Gallbladder (tissue), 1 donor: ENCODE results near the genes POU5F2 and SLF1.

- PRO-cap, result no peak
These were observed 370.7 kb downstream of the ADGRV1 start for GRCh38 chr5:90928968-90929930.

GRCh38 chr5:91033196-91033708 lies 349.9 kb downstream of the ARRDC3 start:
- PRO-cap, result no peak

- PRO-cap, result unidirectional peak, minus-strand start at chr5:93580695; bidirectional peak, plus-strand start at chr5:93581298, minus-strand start at chr5:93581030
These were observed 2.3 kb upstream of the NR2F1 start for GRCh38 chr5:93580402-93581391.

GRCh38 chr5:93620275-93620846 lies 37.3 kb downstream of the NR2F1 start:
- PRO-cap, result unidirectional peak, plus-strand start at chr5:93620695

- PRO-cap, result no peak
These were observed 64.3 kb downstream of the POU5F2 start for GRCh38 chr5:93677112-93677574.

DNA sequence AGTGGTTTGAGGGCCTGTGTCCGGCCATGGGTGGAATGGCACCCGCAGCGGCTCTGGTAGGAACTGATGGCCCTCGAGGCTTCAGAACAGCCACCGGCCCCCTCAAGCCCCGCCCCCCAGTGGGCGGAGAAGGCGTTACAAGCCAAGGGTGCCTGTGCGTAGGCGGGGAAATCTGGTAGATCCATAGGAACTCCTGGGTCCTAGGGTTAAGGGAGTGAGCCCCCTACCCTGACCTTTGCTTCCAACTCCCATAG lies at the start of gene POU5F2:
Gene POU5F2, minus strand, starts transcription at position 65 of the 254 bp plus-strand sequence.
- PRO-cap, result no peak

DNA sequence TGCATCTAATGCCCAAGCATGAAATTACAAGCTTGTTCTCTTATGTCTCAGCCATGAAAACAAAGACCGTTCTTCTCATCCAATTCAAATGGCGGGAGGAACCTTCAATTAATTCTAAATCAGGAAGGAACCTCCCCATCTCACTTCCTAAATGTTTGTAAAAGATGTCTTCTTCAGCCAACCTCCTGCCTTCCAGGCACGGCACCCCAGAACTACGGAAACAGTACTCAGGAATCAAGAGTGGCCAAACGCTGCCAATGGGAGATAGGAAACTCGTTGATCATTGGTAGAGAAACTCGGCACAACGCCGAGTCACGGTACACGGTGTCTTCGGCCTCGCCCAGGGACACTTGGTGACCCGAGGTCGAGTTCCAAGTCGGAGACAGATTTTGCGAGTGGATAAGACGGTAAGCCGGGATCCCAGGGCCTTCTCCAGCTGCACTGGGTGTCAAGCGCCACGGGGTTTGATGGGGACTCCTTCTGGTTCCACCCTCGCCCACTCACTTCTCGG lies 437 bp downstream of the KIAA0825 start:
- PRO-cap, result bidirectional peak, plus-strand start at position 385 of the sequence, minus-strand start at position 214 of the sequence

DNA sequence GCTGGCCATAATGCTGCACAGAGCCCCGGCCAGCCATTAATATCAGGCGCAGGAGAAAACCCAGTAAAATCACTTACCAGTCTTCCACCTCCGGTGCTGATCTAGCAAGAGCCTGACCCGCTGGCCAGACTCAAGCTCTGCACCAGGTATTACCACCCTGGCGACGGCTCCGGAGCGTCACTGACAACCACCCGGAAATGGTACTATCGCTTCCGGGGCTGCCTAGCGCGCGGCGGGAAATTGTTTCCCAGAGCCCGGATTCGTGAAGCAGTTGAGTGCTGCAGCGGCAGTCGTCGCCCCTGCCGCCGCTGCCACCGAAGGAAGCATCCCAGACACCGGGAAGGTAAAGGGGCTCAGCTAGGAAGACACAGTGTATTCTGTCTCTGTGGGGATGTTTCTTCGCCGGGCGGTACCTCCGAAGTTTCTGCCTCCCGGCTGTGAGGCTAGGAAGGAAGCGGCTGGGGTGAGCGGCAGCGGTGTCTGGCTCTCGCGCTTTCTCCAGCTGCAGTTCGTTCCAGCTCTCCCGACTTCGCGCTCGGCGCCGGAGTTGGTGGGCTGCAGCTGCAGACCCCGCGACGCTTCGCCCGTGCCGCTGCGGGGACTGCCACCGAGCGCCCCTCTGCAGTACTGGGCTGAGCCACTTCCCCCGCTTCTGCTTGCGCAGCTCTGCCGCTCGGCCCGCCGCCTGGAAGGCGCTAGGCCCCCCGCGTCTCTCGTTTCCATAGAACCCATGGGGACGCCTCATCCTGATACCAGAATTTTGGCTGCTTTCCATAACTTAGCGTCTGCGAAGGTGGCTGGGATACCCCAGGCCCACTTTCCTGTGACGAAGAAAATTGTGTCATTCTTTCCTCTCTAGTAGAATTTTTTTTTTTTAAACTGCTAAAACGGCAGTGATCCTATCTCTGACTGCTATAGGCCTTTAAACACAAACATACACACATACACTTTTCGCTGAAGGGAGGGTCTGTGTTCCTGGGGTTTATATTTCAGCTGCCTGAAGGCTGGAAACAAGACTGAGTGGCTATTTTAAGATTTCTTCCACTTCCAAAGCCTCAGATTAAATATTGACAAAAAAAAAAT lies at the start of gene SLF1:
Gene SLF1, plus strand, starts transcription at position 247 of the 1,083 bp plus-strand sequence.
- PRO-cap, result bidirectional peak, plus-strand start at position 250 of the sequence, minus-strand start at position 182 of the sequence

GRCh38 chr5:95284010-95284831 lies 673 bp downstream of the MCTP1 start:
- PRO-cap, result no peak

DNA sequence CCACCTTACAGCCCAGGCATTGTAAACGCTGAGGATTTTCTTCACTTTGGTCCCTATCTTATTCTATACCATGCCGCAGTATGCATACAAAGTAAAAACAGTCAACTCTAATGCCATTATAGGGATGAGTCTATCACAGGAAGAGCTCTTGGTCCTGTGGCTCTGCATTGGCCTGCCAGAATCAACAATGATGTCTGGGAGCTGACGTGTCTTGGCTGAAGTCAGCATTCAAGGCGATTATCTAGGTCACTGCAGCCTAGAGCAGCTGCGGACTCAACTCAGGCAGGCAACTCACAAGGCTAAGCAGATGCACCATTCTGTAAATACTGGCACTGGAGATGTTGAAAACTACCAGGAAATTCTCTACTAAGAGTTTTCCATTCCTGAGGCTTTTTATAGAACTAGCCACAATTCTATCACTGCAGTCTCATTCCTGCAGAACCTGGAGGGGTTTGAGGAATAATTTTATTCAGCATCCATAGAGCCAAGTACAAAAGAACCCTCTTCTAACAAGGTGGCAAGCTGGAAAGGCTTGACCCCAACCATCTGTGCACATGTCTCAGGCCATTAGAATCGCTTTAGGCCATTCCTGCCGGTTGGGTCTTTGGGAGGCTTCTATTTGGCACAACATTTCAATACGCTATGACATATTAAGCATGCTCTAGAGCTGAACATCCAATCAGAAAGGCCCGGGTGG lies 13.2 kb downstream of the SPATA9 start:
- PRO-cap, result no peak

- PRO-cap, result no peak
These were observed 3.6 kb downstream of the RHOBTB3 start for GRCh38 chr5:95734669-95735291.

DNA sequence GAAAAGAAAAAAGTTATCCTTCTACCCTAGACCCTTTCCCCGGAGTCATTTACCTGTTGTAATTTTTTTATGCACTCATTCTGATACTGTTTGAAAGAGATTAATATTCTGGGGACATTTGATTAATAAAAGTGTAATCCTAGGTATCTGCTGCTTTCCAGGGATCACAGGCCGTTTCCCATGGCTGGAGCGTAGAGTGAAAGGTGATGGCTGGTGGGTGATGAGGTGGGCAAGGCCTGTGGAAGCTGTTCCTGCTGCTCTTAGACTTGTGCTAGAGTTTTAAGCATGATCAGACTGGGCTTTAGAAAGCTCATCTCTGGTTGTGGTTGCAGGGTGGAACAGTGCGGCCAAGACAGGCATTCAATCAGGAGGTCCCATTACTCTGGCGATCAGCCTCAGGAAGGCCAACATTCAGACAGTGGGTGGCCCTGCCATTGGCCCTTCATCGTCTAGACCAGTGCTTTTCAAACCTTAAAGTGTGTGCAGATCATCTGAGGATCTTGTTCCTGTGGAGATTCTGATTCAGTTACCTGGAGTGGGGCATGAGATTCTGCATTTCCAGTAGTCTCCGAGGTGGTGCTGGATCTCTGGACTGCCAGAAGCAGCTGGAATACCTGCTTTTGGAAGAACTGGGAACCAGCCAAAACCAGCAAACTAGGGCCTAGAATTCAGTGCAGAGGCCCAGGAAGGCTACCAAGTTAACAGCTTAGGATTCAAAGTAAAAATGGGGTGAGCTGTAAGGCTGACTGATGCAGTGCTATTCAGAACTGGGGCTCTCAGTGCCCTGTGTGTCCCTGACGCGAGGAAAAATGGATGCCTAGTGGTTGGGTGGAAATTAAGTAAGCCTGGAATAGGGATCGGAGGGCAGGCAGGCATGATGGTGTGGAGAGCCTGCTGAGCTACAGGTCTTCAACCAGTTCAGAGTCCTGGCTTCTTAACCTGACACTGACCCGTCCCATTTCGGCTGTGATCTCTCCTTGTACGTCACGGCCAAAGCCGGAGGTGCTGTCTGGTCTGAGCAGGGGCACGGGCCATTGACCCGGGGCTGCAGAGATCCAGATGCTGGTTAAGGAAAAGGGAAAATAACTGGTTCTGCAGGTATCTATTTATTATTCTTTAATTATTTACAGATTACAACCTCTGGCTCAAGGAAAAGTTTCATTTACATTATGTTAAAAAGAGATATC lies 27.5 kb downstream of the RHOBTB3 start:
- PRO-cap, result no peak

DNA sequence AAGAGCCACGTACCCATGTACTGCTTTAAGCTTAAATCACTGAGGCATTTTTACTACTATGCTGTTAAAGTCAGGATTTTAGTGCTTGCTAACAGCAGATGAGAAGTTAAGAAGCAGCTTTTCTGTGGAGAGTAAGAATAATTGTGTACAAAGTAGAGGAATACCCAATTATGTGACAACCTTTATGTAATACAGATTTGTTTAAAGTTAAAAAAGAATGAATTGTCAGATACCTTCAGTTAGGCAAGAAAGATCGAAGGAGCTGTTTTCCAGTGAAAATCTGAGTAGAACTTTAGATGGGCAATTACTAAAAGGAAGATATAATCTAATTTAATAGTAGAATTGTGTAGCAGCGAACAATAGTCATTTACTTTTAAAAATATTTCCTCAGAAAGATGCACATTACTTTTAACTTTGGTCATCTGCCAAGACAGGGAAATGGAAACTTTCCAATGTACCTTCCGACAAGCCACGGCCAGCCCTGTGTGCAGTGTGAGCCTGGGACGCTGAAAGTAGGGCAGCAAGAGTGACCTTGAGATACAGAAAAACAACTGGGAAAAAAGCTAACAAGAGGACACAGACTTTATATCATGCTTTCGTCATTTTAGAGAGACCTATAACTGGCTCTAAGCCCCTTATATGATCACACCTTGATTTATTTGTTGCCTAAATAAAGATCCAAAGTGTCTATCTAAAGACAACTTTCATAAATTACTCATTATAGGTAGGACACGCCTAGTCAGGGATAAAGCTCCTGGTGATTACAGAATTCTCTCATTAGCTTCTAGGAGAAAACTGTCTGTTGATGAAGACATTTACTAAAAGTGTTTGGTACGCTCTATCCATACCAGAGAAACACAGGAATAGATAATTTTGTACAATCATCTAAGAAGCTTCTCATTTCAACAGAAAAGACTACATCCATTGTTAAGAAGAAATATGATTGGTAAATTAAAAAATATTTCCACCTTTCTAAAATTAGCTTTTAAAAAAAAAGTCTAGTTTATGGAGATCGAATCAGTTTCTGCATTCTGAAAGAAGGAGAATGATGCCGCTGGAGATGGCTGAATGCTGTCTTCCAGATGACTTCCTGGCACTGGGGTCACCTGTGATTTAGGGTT lies 40.2 kb downstream of the RHOBTB3 start:
- PRO-cap, result no peak

DNA sequence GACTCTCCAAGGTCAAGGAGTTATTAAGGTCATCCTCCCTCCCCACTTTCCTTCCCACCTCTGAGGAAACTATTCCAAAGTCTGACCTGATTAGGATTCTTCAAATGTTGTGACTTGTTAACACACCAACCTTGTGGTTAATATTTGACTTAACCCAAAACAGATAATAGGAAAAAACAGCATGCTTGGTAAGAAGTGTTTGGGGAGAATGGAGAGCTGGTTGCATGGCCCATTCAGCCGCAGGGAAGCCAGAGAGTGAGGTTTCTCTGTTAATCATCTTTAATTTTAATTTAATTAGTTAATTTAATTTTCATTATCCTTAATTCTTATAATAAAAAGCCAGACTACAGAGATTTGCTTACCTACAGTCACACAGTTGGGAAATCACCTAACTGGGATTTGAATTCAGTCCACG lies 18.6 kb downstream of the GLRX start:
- PRO-cap, result no peak

DNA sequence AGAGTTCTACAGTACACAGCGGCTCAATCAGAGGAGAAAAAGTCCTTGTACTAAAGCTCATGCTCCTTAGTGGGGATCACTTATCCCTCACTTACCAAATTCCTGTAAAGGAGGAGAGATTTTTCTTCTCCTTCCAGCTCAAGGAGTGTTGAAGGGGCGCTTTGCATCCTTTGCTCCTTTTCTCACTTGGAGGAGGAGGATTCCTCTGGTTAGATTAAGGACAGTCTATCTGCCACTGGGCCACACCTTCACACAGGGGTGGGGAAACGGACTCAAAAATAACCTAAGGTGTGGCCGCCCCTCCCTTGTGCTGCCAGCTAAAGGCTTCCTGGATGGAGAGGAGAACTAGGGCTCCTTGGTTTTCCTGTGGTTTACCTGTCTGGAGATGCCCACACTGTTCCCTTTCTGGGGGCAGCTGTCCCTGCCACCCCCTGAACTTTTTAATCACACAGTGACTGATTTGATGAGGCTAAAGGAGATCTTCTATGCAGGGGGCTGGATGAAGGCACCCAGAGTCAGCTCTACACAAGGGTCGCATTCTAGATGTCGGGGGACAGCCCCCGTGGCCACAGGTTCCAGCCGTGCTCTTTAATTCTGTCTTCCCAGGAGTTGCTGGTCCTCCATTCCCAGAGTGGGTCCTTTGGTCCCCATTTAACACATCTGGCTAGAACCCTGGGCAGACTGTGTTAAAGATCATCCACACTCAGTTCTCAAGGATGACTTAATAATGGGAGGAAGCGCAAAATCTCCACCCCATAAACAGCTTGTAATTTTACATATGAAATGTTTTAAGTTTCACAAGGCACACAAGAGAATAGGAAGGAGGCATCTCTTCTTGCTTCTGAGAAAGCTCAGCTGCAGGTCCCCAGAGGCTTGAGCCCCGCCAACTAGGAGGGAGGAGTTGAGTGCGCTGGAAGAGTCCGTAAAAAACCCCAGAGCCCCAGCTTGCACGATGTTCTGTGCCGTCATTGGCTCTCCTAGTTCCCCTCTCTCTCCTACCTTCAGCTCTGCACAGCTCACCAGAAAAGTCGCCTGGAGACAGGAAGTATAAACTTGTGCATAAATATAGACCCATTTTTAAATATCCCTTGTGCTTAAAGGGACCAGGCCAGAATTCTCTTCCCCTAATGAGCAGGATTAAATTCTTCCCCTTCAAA lies 14.2 kb downstream of the GLRX start:
- PRO-cap, result no peak

GRCh38 chr5:95827038-95827755 lies 4.7 kb upstream of the GLRX start:
- PRO-cap, result no peak

- PRO-cap, result no peak
These were observed 35.5 kb upstream of the GLRX start for GRCh38 chr5:95857857-95858551.

DNA sequence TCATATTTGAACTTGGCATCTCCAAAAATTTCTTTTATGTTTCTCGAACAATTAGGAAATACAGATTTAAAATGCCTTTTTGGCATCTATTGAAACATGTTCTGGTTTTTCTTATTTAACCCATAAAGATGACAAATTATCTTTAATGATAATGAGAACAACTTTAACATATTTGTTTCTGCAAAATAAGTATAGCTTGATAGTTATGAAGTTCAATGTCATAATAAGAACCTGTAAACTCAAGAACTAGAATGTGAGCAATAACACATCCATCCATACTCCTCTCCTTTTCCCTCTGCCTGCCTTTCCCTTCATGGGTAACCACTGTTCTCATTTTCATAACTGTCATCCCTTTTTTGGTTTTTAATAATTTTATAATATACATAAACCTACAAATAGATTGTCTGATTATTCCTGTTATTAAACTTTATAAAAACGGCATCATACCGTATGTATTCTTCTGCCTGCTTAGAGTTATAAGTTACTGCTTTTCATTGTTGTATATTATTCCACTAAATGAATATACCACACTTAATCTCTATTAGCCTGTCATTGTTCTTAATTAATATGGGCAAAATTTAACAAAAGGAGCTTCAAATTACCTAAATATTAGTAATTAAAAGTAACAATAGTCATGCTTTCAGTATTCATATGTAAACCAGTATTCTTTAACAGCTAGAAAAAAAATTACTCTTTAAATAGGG lies 26.7 kb downstream of the ELL2 start:
- PRO-cap, result no peak

DNA sequence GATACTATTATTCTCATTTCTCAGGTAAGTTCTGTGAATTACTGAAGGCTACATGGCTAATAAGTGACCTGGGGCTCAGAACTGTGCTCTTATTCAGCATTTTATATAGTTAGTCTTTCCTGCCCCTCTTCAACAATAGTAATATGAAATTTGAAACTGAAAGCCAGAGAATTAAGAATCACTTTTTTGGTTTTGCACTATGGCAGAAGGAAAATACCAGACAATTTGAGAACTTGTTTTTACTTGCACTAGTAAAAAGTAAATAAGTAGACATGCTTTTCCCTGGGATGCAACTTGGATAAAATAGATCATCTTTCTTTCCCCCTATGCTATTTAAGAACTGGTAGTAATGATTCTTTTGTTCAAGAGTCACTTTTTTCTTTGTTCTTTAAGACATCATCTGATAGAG lies 11.7 kb downstream of the ELL2 start:
- PRO-cap, result no peak

- PRO-cap, result no peak
These were observed 606 bp downstream of the ELL2 start for GRCh38 chr5:95961194-95961296.